Vein endothelial cell (primary cell): ENCODE measurements around a stretch of chr10.

DNA sequence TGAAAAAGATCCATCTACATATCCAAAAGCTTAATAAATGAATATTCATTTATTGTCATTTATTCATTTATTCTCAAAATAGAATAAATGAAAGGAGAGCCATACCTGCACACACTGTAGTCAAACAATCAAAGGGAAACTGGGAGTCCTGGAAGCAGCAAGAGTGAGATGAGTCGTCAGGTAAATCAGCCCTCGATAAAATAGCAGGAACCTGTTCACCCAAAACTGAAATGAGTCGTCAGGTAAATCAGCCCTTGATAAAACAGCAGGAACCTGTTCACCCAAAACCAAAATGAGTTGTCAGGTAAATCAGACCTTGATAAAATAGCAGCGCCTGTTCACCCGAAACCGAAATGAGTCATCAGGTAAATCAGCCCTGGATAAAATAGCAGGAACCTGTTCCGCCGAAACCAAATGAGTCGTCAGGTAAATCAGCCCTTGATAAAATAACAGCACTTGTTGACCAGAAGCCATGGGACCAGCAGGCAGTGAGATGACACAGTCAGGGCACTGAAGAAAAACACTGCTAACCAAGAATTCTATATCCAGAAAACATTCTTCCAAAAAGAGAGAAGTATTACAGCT, 3.6 kb upstream of the CYP2E1 start:
- CAGE, long polyA plus RNA: no peak

DNA sequence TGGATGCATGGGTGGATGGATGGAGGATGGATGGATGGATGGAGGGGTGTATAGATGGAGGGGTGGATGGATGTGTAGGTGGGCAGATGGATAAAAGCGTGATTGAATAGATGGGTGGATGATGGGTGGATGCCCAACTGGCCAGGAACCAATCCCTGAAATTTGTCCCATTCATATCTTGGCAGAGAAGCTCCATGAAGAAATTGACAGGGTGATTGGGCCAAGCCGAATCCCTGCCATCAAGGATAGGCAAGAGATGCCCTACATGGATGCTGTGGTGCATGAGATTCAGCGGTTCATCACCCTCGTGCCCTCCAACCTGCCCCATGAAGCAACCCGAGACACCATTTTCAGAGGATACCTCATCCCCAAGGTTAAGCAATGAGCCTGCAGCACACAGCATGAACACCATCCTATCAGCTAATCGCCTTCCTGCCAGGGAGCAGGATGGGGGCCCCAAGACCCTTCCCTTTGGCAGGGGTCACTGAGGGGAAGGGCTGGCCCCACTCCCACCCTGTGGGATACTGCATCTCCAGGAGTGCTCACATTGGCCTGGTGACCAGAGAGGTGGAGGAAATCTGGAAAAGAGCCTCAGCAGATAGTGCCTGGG, 9.8 kb downstream of the CYP2E1 start:
- CAGE, long polyA plus RNA: no peak